ENCODE measurements around a stretch of chr3.

GRCh38 chr3:123105659-123106085 lies 38.8 kb downstream of the PDIA5 start:
- RRBS: no CpG with 5 or more reads among the region's 5 CpGs

- RRBS: 66% methylated on average over 5 of the region's 26 CpGs
Observed at GRCh38 chr3:123330287-123331453, 118.2 kb downstream of the ADCY5 start.

- RRBS: no CpG with 5 or more reads among the region's 6 CpGs
Observed at GRCh38 chr3:123391171-123391657, 57.7 kb downstream of the ADCY5 start.

- RRBS: no CpG with 5 or more reads among the region's 7 CpGs
Observed at GRCh38 chr3:123431962-123432407, 16.9 kb downstream of the ADCY5 start.

GRCh38 chr3:123446490-123447064 lies 2.3 kb downstream of the ADCY5 start:
- RRBS: no CpG with 5 or more reads among the region's 6 CpGs

GRCh38 chr3:123582236-123582707 lies 2.6 kb downstream of the HACD2 start:
- RRBS: no CpG with 5 or more reads among the region's 5 CpGs

DNA sequence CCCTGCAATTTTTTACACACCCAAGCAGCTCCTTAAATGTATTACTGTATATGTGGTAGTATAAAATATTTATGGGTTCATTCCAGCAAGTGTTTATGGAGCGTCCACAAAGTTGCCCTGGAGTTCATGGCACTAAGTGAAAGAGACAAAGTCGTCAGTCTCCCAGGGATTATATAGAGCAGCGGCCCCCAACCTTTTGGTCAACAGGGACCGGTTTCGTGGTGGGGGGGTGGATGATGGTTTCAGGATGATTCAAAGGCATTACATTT lies 1.1 kb upstream of the HACD2 start:
- RRBS: no CpG with 5 or more reads among the region's 5 CpGs

GRCh38 chr3:123613989-123614554 lies 29.2 kb upstream of the HACD2 start:
- RRBS: no CpG with 5 or more reads among the region's 9 CpGs

- RRBS: no CpG with 5 or more reads among the region's 9 CpGs
Observed at GRCh38 chr3:123657092-123657373, 72.2 kb upstream of the HACD2 start.

DNA sequence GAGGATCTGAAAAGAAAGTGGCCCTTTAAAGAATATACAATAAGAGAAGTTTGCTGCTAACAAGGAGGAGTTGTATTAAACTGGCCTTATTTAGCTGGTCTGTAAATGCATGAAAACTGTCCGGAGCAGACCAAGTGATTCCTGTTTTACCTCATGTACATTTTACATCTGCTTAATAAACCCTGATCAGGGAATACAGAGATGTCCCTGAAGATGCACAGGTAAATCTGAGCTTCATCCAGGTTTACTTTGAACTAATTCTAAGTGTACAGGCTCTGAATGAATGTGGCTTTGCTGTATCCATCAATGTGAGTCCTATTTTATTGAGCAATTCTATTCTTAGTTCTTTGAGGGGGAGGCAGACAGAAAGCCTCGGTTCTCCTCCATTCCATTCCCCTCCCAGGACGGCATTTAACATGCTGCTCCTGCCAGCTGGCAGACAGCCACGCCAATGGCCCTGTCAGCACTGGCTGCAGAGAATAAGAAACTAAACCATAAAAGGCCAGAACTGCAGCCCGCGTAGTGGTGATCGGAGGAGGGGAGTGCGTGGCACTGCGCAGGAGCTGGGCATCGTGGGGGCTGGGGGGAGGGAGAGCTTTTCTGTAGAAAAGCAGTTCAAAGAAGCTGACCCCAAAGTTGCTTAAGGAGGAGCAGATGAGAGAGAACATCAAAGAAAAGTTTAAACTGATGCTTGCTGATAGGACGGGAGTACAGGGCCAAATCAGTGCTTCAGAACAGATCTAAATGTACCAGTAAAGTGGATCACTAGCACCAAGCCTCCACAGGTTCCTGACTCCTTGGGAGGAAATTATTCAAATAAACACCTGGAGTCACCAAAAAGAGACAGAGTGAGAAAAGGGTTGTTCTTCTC lies 76.0 kb upstream of the HACD2 start:
- RRBS: no CpG with 5 or more reads among the region's 11 CpGs

- RRBS: no CpG with 5 or more reads among the region's 12 CpGs
Observed at GRCh38 chr3:123692653-123692955, 107.8 kb upstream of the HACD2 start.

DNA sequence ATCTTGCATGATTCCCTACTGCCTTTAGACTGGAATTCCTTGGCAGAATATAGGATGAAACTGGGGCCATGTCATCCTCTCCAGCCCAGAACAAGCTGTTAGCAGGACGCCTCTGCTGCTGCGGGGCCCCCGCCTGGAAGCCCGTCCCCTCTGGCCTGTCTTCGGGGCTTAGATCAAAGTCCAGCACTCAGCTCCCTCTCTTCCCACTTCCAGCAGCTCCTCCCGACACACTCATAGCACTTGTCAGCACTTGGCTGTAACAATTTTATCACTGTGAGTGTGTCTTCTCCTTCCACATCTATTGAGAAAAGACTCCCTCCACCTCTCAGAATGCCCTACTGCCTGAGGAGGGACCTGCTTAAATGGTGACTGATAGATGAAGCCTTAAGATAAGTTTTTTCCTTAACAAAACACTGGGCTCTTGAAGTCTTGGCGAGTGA lies 112.0 kb upstream of the HACD2 start:
- RRBS: no CpG with 5 or more reads among the region's 7 CpGs

DNA sequence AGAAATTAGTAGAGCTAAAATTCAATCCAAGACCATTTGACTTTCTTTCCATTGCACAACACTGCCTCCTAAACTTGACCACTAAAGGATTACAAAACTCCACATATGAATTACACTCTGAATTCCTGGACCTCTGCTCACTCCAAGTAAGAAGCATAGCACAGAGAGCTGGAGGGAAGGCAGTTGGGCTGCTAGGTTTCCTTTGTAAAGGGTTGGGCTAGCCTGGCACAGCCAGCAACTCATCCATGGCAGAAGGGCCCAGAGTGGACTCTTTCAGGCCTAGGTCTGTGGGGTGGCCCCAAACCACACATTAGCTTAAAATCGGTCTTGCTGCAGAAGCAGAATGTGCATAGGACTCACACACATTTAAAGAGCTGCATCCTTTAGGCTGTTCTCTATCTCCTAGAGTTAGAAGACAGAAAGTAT lies 134.3 kb downstream of the MYLK start:
- RRBS: no CpG with 5 or more reads among the region's 1 CpG

DNA sequence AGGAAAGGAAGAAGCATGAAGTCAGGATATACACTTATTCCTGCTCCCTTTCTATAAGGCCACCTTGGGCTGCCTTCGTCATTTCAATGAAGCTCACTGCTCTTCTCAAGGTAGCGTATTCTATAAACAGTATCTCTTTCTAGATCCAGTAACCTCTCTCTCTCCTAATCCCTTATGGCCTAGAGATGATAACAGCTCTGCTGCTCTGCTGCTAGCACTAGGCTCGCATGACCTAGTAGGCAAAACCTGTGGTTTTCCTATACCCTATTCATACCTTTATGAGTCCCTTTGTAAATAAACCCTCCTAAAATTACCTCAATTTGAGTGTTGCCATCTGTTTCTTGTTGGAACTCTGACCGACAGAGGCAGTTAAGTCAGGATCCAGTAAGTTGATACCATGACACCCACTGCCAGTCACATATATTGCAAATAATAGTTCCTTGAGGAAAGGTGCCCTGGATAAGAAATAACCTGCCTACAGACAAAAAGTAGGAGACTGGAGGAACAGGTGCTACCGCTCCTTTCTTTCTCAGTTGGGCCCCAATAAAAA lies 7.3 kb downstream of the CCDC14 start:
- RRBS: no CpG with 5 or more reads among the region's 5 CpGs

DNA sequence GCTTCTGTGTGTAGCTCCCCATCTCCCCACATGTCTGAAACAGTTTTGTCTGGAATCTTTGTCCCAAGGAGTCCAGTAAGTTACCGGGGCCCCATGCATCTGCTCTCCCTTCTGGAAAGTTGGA lies 1.4 kb downstream of the KALRN start:
- RRBS: no CpG with 5 or more reads among the region's 1 CpG

DNA sequence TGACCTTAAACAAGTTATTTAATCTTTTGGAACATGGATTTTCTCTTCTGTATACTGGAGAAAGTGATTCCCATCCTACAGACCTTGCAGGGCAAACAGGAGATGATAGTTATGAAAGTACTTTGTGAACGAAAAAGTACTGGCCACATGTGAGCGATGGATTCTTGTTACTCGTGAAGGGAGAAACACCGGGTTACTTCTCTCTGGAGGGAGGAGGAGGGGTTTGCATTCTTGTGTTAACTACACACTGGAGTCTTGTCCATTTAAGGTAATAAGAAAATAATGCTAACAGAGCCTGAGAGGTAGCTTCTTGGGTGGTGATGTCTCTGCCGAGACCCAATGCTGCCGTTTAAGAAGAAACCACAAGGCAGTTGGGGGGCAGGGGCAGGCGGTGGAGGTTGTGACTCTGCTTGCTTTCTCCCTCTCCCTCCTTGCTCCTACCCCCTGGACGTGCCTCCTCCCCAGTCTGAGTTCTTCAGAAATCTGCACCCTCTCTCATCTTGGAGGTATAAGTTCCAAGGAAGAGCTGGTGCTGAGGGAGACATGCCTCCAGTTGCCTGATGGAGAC lies 59.6 kb downstream of the KALRN start:
- RRBS: no CpG with 5 or more reads among the region's 8 CpGs

- RRBS: no CpG with 5 or more reads among the region's 10 CpGs
Observed at GRCh38 chr3:124821194-124821803, 65.9 kb downstream of the ITGB5 start.

DNA sequence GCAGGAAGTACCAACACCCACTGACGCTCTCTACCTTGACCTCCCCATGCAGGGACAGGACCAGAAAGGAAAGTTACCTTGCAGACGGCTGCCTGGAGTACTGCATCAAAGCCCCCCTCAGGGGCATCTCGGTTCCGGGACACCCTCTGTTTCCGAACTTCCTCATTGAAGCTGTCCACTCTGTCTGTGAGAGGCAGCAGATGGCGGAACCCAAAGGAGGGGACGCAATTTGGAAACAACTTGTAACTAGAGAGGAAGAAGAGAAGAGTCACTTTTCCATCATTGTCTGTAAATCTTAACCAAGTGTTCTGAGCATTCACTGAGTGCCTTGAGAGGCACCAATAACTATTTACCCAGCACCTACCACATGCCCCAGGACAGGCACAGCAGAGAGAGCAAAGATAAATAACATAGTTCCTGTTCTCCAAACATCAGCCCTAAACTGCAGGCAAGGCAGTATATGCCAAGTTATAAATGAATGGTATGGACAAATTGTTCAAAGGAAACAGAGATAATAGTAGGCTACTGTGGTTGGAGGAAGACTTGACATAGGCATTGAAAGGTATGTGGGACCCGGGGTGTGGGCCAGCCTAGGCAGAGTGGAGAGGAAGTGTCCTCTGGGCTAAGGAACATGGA lies 45.7 kb downstream of the ITGB5 start:
- RRBS: no CpG with 5 or more reads among the region's 8 CpGs

DNA sequence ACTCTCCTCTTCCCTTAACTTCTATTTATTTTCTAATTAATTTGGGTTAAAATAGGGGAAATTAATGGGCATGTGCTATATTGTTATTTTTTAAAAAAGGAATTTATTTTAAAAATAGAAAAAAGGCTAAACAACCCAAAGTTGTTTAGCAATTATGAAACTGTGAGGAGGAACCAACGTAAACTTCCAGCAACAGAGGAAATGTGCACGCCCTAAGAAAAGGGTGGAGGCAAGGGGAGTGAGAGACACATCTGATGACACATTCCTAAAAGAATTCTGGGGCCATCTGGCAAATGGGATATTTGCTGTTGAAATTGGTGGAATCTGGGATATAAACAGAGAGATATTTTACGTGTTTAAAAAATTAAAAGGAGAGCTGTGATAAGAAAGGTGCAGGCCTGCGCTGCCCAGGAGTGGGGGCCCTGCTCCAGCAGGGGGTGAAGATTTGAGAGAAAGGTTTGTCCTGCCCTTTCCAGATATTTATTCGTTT lies 50.8 kb upstream of the MUC13 start:
- RRBS: no CpG with 5 or more reads among the region's 5 CpGs

DNA sequence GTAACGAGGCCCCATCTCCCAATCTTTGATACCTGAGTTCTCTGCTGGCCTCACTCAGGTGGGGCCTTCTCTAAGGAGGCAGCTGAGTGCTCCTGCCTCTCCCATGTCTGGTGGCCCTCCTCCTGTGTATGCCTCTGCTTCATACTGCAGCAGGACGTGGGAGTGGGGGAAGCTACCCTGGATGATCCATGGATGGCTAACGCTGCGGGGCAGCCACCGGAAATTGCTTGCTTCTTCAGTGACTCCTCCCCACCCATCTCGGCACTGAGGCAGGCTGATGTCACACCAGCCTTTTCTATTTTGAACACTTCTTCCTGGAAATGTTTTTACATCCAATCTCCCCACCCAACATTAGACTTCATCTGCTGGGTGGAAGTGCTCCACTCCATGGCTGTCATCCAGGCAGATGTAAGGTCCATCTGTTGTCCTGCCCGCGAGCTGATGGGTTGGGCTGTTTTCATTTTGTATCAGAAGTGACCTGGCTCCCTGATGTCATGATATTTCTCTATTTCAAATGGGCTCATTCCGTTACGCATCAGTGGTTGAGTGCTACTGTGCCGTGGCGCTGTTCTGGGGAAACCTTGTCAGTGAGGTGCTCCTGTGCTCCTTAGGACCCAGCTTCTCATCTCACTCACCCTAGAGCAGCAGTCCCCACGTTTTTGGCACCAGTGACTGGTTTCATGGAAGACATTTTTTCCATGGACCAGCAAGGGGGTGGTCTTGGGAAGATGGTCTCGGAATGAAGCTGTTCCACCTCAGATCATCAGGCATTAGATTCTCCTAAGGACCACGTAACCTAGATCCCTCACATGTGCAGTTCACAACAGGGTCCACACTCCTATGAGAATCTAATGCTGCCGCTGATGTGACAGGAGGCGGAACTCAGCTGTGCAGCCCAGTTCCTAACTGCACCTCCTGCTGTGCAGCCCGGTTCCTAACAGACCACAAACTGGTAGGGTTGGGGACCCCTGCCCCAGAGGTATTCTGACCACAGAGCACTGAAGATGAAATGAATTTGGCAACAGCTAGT lies 59.1 kb upstream of the MUC13 start:
- RRBS: 87% methylated on average over 3 of the region's 18 CpGs